ENCODE measurements around the genes ADGRB2, ZBTB8OS and RBBP4.

DNA sequence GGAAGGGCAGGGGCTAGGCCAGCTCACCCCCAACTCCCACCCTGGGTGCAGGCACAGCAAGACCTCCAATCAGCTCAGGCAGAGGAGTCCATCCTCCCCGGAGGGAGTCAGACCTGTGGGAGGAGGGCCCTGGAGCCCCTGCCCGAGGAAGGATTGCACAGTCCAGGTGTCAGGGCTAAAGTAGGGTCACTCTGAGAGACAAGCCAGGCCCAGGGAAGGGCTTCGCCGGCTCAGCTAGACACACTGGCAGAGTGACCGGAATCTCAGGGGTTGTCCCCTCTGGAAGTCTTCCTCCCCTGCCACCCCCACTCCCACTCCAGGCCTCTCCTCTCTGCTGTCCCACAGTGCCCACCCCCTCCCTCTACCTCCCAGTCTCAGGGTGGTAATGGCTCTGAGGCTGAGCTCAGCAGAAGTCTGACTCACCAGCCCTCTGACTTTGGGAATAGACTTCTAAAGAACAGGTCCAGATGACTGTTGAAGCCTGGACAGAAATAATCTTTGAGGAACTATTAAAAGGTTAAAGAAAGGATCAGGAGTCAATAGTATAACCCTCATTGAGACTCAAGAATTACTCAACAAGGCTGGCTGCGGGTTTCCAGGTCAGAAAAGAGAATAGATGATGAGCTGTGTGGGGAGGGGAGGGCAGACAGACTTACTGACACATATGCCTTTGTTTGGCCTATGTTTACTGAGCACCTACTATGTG is 8.0 kb downstream of the HCRTR1 start:
- CAGE, long polyA plus RNA = no peak
- RRBS = no CpG with 5 or more reads among the region's 6 CpGs

DNA sequence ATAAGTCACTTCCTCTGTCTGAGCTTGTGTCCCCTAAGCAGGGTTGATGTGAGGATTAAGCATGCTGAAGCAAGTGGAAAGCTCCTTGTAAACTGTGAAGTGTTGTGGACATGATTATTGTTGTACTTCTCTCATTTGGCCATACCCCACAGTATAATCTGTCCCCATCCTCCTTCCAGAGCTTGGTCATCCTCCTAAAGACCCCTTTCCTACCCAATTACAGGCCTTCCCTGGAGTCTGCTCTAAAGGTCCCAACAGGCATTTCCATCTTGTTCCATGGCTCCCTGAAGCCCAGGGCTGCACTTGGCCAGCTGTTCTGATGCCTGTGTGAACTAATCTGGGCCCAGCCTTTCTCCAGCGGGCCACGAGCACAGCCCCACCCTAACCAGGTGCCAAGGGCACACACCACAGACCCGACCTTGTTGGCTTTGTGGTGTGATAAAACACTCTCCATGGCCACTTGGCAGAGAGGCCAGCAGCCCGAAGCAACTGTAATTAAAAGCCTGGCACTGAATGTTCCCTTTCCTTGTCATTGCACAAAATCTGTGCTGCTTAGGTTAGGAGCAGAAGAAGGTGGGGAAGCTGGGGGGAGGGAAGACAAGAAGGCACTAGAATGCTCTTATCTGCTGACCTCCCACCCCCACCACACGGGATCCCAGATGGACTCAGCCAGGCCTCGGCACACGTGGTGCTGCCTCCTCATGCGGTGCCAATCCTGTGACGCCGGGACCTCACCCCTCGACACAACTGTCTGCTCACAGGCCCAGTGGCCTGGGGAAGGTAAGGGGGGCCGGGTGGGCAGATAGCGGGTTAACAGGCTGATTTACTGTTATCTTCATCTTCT is 9.8 kb downstream of the HCRTR1 start:
- CAGE, long polyA plus RNA = no peak
- RRBS = 30% methylated on average over 3 of the region's 13 CpGs

DNA sequence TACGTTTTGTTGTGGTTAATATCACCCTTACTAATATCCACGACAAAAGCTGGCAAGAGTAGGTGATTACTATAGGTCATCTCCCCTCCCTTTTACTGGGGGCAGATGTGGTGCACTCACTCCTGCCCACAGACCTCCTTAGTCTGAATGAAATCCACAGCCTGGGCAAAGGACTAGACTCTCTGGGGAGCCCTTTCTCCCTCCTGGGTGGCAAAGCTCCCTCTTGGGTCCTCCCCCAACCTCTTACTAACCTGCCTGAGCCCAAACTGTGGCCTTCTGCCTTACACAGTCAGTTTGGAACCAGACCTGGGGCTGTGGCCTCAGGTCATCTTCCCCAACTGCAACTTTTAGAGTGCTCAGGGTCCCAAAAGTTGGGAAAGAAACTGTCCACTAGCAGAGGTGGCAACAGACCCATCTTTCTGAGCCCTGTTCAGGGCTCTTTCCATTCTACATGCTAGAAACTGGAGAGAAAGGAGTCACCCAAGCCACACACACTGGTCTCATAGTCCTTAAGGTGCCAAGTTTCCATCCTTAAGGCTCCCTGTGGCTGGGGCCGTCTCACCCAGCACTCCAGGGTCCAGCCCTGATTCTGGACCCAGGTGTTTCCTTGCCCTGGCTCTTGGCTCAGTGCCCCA is 12.9 kb downstream of the PEF1 start:
- CAGE, long polyA plus RNA = no peak
- RRBS = no CpG with 5 or more reads among the region's 3 CpGs

DNA sequence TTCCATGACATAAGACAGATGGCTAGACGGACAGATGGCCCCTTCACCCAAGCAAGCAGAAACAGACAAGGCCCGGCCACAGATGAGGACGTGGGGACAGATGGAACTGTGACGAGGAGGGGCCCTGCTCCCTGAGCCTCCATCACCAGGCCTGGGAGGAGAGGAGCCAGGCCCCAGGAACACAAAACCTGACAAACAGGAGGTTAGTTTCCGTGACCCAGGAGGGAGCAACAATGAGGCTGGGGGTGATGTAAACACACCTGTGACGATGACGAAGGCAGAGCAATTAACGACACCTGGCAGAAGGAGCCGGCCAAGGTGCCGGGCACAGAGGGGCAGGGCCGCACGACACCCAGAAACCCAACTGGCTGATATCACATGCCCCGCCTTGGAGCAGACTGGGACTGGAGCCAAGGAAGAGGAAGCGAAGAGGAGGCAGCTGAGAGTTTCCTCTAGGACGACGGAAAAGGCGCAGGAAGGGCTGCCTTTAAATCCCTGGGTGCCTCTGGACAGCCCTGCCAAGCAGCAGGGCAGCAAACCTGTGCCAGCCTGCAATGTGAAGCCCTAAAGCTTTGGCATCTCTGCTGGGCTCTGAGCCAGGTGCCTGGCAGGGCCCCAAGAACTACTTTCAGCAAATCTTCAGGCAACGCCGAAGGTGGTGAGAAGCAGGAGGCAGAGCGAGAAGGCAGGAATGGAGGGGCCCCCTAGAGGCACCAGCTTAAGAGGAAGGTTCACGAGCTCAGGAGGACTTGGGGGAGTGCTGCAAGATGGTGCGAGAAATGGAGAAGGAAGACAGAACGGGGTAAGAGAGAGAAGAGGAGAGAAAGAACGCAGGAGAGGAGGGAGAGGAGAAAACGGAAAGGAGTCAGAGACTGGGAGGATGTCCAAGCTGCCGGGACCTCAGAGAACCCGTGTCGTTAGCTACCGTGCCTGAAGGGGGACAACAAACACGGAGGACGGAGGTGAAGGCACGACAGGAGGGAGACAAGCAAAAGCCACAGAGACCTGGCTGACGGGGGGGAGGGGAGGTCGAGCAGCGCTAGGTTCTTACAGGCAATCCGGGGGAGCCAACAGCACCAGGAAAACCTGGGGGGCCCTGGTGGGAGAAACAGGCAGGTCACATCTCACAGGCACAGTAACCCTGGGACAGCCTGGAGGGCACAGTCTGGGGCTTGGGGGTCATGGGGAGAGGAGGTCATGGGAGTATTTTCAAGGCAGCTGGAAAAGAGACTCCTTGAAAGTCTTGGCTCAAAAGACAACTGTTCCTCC is 25.3 kb upstream of the PEF1 start:
- CAGE, long polyA plus RNA = no peak
- RRBS = no CpG with 5 or more reads among the region's 36 CpGs

- CAGE, long polyA plus RNA = no peak
- RRBS = no CpG with 5 or more reads among the region's 17 CpGs
These were observed 2.5 kb downstream of the COL16A1 start for GRCh38 chr1:31700936-31702056.

DNA sequence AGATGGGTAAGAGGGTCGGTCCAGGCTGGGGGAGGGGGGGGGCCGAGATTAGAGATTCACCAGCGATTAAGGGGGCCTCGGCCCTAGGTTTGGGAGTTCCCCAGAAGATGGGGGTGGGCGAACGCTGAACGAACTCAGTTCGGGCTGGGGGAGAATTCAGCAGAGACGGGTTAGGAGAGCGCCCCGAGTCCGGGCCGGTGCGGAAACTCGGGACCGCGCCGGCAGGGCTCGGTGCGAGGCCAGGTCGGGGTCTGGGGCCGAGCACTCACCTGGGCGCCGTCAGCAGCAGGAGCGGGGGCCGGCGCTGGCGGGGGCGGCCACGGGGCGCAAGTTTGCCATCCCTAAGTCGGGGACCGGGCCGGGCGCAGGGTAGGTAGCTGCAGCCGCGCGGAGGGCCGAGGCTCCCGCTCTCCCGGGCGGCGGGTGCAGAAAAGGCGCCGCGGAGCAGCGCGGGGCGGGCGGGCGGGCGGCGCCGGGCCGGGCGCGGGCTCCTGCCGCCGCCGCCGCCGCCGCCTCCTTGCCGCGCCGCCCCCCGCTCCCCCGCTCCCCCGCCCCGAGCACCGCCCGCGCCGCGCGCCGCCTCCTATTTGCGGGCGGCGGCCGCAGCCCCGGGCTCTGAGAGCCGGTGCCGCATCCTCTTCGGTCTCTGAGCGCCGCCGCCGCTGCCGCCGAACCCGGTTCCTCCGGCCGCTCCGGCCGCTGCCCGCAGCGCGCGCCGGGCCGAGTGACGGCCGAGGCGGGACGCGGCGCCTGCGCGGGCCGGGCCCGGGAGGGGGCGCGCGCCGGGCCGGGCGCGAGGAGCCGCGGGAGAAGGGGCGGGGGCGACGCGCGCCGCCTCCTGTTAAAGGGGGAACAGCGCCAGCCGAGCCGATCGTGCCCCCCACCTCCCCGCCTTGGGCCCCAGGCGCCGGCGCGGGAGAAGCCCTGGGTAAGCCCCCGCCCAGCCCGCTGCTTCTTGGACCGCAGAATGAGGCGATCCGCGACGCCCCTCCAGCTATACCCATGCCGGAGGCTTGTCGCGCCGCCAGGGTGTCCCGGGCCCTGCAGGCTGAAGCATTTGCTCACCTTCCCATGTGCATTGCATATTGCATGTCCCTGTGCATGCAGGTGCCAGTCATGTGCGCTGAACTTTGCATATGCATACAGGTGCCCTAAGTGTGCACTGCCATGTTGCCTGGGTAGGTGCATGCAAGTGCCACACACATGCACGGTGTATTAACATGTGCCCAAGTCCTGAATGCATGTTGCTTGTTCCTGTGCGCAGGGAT is at the start of gene ADGRB2:
TSS of gene ADGRB2 (minus strand) at position 726 of the 1,268 bp plus-strand sequence.
- CAGE, long polyA plus RNA = no peak
- RRBS = 2% methylated on average over 62 of the region's 151 CpGs

GRCh38 chr1:31784509-31785204 is 20.5 kb upstream of the ADGRB2 start:
- CAGE, long polyA plus RNA = no peak
- RRBS = no CpG with 5 or more reads among the region's 11 CpGs

- CAGE, long polyA plus RNA = no peak
- RRBS = no CpG with 5 or more reads among the region's 7 CpGs
These were observed 33.0 kb downstream of the PTP4A2 start for GRCh38 chr1:31905059-31905705.

GRCh38 chr1:31930886-31931182 is 7.3 kb downstream of the PTP4A2 start:
- CAGE, long polyA plus RNA = no peak
- RRBS = no CpG with 5 or more reads among the region's 3 CpGs

DNA sequence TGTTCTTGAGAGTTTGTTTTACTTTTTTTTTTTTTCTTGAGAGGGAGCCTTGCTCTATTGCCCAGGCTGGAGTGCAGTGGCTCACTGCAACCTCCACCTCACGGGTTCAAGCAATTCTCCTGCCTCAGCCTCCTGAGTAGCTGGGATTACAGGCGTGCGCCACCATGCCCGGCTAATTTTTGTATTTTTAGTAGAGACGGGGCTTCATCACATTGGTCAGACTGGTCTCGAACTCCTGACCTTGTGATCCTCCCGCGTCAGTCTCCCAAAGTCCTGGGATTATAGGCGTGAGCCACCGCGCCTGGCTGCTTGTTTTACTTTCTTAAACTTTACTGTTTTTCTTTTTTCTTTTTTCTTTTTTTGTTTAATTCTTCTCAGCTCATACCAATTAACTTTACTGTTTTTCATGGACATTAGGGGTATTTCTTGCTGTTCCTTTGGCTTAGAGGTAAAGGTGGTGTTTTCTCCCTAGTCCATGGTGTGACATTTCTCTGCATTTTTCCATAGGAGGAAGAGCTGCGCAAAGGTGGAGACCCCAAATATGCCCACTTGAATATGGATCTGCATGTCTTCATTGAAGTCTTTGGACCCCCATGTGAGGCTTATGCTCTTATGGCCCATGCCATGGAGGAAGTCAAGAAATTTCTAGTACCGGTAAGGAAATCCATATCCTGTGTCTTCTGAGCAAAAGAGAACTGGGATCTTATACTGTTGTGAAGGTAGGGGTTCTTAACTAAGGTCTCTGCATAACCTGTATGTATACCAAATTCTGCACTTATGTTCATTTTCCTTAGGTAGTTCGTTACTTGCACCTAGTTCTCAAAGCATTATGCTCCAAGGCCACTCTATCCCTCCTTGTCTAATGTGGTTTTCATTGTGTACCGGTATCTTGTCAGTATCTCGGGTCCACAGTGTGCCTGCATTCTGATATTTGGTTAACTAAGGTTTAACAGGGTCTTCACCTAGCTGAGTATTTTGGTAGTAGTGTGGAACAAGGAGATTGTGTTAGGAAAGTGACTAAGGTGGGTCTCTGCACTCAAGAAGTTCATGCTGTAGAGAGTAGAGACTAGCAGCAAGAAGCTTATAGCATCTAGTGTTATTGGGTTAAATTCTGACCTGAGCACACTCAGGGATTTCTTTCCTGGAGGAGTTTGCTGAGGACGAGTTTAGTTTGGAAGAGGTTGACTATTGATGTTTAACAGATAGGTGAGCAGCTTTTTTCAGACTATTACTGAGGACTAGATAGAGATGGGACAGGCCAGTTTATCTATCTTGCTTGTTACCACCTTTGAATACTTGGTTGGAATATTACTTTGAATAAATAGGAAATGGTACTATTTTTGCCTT is 19.5 kb downstream of the KHDRBS1 start:
- CAGE, long polyA plus RNA = no peak
- RRBS = no CpG with 5 or more reads among the region's 17 CpGs

DNA sequence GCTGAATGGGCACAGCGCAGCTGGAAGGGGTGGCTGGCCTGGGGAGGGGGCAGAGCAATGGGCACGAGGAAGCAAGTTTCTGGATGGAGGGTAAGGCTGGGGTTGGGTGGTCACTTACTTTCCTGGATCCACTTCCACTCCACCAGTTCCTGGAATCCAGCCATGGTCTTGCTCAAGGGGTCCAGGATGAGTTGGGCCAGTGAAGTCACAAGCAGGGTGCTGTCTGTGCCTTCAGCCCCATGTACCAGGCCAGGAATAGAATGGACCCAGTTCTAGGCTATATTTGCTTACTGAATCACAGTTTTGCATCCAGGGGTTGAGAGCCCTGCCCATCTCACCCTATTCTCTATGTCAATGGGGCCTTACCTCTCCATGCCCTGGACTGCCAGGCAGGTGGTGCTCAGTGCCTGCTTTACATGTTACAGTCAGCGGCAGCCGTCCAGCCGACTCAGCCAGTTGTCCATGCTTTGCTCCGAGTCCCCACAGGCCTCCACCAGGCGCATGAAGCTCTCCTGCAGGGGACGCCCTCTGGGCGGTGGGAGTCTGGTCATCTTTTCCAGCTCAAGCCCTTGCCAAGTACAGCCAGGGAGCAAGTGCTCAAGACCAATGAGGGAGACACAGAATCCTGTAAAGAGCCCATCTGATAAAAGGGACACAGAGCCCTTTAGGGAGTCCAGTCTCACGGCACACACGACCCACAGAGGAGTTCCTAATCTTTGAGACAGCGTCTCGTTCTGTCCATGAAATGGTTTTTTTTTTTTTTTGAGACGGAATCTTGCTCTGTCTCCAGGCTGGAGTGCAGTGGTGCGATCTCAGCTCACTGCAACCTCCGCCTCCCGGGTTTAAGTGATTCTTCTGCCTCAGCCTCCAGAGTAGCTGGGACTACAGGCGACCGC is 12.2 kb upstream of the FAM167B start:
- CAGE, long polyA plus RNA = no peak
- RRBS = no CpG with 5 or more reads among the region's 19 CpGs

- CAGE, long polyA plus RNA = no peak
- RRBS = no CpG with 5 or more reads among the region's 2 CpGs
These were observed 5.8 kb downstream of the MARCKSL1 start for GRCh38 chr1:32330276-32330618.

- CAGE, long polyA plus RNA = no peak
- RRBS = 4% methylated on average over 17 of the region's 59 CpGs
These were observed 926 bp downstream of the MARCKSL1 start for GRCh38 chr1:32334954-32335659.

- CAGE, long polyA plus RNA = no peak
- RRBS = no CpG with 5 or more reads among the region's 53 CpGs
These were observed at the start of gene ZBTB8OS for GRCh38 chr1:32650161-32651080. Gene ZBTB8OS (minus strand): TSS chr1:32650550.

- CAGE, long polyA plus RNA = no peak
- RRBS = under 1% methylated on average over 17 of the region's 86 CpGs
These were observed at the start of gene RBBP4 for GRCh38 chr1:32651081-32652299. Gene RBBP4 (plus strand): TSS chr1:32651208.

DNA sequence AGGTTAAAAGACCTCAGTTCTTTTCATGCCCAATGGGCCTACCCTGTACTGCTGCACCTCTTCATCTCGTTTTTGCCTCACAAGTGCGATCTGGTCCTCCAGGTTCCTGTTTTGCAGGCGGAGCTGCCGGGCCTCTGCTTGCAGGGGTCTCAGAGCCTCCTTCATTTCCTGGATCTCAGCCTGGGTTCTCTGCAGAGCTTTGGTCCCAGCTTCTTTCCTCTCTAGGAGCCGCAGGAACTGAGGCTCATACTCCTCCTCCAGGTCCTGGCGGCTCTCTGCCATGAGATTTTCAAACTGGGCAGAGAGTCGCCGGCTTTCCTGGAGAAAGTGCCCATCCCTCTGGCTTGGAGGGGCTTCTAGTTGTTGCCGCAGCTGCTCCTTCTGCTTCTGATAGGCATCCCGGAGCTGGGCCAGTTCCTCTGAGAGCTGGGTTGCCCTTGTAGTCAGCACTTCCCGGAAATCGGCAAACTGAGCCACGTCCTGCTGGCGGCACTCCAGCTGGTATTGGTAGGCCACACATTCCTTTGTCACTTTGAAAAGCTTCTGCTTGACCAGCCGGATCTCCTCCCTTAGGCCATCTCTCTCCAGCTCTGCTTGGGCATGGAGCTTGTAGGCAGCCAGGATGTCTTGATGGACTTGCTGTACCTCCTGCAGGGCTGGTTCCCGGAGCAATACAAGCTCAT is 7.6 kb downstream of the SYNC start:
- CAGE, long polyA plus RNA = no peak
- RRBS = 70% methylated on average over 9 of the region's 16 CpGs

DNA sequence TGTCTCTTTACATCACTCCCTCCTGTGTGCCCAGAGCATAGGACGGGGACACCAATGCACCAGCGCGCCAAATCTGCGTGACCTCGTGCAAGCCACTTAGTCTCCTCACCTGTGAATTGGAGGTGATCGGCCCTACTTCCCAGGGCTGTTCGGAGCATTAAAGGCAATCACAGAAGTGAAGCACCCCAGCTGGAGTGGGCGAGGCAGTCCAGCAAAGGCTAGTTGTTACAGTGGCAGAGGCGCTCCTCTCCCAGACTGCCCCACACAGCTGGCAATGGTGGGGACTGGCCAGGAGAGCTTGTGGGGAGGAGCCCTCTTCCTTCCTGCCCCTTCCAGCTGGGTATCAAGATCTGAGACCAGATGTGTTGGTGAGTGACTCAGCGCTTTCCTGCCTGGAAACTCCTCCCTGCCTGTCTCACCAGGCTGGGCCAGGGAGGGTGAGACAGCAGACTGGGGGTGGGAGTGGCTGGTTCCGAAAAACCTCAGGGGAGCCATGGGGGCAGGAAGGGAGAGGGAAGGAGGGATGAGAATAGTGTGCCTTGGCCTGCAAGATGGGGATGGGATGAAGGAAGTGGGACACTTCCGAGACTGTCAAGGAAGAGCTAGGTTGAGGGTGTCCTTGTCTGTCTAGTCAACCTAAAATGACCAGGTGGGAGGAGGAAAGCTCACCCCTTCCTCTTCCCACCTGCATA is 16.5 kb upstream of the KIAA1522 start:
- CAGE, long polyA plus RNA = no peak
- RRBS = no CpG with 5 or more reads among the region's 12 CpGs

GRCh38 chr1:32742217-32742914 is 736 bp downstream of the KIAA1522 start:
- CAGE, long polyA plus RNA = no peak
- RRBS = no CpG with 5 or more reads among the region's 26 CpGs

DNA sequence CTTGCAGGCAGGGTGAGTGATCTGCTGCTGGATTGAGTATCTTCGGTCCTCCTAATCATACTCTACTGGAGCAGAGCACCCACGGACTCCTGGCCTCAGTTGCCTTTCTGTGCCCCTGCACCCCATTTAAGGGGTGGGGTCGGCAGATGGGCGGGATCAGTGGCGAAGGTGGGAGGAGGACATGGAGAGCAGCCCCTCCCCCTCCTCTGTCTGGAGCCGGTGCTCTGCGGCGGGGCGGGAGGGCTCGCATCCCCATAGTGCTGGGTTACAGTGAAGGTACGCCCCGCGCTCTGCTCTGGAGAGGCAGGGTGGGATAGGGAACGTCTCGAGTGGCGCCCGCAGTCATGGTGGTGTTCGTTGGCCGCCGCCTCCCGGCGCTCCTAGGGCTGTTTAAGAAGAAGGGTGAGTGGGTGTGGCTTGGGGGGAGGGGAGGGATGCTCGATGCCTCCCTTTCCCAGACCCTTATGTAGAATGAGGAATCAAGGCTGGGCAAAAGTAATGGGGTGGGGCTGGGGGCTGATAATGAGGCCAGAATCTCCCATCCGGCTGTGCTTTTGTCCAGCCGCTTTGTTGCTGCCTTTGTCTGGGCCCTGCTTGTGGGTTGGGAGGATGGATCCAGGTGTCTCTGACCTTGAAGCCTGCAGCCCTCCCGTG is 23.9 kb downstream of the KIAA1522 start:
- CAGE, long polyA plus RNA = no peak
- RRBS = no CpG with 5 or more reads among the region's 26 CpGs

- CAGE, long polyA plus RNA = no peak
- RRBS = no CpG with 5 or more reads among the region's 12 CpGs
These were observed 27.7 kb downstream of the KIAA1522 start for GRCh38 chr1:32769312-32769831.

All from mammary epithelial cell (primary cell).